H4 (cell line): Measurements from ENCODE around the gene C3orf14.

DNA sequence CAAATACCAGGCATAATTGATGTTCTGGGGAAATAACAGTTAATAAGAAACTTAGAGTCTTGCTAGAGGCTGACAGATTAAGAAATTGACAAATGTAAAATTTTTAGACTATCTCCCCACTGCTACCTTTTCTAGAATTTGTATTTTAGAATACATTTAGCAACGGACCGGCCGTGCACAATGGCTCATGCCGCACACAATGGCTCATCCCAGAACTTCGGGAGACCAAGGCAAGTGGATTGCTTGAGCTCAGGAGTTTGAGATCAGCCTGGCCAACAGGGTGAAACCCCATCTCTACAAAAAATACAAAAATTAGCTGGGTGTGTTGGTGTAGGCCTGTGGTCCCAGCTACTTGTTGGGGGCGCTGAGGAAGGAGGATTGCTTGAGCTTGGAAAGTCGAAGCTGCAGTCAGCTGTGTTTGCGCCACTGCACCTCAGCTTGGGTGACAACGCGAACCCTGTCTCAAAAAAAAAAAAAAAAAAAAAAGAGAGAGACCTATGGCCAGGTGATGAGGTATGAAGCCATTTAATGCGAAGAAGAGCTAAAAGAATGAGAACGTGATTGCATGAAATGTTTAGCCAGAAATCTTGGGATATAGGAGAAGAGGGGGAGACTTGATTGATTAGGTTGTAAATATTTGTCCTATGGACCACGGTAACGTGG, 318.9 kb downstream of the PTPRG start:
- RAMPAGE, long total RNA, result no peak

DNA sequence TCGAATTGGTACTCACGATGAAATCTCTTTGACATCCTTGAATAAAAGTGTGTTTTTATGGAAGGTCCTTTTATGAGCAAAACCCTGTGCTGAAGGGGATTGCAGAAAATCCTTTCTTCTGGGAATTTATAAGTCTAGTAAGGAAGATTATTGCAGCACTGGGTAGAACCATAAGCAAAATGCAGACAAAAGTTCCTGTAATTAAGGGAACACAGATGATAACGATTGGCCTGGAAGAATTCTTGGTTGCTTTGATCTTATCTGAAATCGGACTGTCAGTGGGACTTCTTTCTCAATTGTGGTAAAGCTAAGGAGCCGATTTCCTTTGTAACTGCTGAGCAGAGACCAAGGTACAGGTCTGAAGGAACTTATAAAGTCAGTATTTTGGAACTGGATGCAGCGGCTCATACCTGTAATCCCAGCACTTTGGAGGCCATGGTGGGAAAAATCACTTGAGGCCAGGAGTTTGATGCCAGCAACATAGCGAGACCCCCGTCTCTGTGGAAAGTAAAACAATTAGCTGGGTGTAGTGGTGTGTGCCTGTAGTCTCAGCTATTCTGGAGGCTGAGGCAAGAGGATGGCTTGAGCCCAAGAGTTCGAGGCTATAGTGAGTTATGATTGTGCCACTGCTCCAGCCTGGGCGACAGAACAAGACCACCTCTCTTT, 346.2 kb downstream of the PTPRG start:
- RAMPAGE, long total RNA, result no peak

GRCh38 chr3:61923975-61924587, 362.7 kb downstream of the PTPRG start:
- RAMPAGE, long total RNA, result no peak

DNA sequence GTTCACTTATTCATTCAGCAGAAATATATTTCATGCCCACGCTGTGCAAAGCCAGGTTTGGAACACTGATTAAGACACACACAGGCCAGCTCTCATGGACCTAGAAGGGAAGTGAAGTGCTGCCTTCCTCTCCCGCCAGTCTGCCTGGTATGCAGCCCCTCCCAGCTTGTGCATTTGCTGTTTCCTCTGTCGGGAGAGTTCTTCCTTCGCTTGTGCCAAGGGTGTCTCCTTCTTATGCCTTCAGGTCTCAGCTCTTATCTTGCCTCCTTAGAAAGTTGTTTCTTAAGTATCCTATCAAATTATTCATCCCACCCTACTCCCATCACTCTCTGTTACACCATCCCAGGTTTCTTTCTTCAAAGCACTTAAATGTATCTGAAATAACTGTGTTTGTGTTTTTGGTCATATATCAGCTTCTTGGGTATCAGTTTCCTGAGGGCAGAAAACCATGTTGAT, 184.5 kb upstream of the C3orf14 start:
- RAMPAGE, long total RNA, result no peak

DNA sequence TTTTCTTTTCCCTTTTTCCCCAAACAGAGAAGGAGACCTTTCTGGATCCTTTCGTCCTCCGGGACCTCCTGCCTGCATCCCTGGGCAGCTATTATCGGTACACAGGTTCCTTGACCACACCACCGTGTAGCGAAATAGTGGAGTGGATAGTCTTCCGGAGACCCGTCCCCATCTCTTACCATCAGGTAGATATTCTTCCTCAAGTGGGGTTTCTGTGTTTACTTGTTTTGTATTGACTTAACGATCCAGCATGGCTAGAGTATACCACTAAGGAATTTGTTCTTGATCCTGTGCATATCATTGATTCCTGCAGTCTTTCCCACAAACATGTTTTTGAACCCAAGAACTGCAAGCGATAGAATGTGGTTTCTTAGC, 161.8 kb upstream of the C3orf14 start:
- RAMPAGE, long total RNA, result no peak

DNA sequence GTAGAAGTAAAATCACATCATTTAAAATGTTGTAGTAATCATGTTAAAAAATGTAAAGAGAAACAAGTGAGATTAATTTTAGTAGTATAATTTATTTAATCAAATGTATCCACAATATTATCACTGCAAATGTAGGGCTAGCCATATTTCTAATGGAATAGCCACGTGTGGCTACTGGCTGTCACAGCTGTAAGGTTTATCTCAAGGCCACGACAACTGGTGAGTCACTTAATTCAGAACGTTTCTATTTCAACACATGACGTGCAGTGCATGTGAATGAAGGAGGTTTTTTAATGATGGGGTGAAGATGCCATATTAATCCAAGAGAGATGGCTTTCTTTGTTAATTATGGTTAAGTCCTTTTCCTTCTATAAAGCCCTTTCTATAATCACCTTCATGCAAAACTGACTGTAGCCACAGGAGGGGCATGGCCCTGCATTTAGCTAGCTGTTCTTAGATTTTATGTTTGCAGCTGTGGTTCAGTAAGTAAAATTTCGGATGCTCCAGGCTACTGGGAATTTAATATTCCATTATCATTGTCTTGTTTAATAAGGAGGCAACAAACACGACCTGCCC, 157.4 kb upstream of the C3orf14 start:
- RAMPAGE, long total RNA, result no peak

DNA sequence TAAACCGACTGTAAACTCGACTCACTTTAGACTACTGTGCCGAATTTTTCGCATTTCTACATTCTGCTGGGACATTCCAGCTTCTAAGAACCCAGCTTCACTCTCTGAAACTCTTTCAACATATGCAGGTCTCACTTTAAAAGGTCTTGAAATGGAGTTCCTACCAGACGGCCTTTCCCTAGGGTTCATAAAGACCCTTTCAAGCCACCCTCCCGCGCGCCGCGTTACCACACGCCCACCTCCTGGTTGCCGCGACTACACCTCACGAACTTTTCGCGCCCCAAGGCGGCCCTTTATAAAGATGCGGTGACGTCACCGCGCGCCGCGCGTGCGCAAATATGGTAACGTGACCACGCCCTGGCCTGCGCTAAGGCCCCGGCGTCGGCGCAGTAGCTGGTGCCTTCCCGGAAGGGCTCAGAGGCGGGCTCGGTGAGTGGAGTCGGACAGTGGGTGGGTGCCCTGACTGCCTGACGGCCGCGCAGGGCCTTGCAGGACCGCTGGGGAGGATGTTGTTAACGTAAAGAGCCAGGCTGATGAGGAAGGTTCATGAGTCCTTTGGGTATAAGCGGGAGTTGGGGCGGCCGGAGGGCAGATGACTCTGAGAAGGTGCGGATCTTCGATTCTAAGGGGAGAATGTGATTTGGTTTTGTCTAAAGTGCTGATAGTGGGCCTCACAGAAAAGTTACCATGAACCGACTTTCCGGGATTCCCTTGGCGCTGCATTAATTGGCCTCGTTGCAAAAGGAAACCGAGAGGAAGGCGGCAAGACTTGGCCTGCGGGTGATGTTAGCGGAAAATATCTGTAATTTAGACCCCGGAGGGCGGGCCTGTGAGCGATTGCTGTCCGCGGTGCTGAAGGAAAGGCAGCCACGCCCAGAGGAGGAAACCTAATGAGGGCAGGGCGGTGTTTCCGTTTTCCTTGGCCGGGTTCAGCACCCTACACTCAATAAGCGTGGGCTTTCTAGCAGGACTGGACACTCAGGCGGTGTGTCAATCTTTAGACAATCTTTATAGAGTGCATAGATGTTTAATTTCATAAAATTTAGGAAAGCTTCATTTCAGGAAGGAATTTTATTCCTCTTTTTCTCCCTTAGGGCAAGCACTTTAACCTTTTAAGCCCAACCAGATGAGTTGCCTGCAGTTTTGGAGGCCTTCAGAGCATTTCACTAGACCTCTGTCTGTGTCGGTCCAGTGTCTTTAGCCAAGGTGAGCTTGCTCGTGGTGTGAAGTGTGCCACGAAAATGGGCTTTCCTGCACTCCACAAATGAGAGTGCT, at the start of gene C3orf14:
Gene C3orf14, plus strand, starts transcription at position 396 of the 1,275 bp plus-strand sequence.
- RAMPAGE, long total RNA, result start-site peak on the minus strand centred at position 268 of the sequence, 5 bp wide, 15 reads; start-site peak on the plus strand centred at position 401 of the sequence, 46 bp wide, 192 reads

- RAMPAGE, long total RNA, result no peak
Observed at GRCh38 chr3:63912234-63912332, 48.4 kb downstream of the ATXN7 start.

DNA sequence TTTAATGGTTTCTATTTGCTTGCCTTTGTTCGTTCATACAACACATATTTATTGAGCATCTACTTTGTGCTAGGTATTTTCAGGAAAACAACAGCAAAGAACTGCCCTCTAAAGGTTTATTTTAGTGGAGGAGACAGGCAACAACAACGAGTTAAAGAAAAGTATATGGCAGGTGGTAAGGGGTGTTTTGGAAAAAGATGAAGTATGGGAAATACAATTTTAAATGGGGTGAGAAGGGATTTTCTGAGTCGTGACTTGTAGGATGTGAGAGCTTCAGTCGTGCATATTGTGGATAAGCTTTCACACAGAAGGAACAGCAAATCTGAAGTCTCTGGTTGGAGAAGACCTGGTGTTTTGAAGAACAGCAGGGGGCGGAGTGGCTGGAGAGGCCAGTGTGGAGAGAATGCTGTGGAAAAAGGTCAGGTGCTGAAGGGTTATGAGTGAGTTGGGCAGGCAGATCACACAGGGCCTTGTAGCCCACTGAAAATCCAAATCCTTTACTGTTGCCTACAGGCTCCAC, 62.5 kb downstream of the ATXN7 start:
- RAMPAGE, long total RNA, result no peak

- RAMPAGE, long total RNA, result no peak
Observed at GRCh38 chr3:63953044-63953682, 70.1 kb downstream of the PSMD6 start.

DNA sequence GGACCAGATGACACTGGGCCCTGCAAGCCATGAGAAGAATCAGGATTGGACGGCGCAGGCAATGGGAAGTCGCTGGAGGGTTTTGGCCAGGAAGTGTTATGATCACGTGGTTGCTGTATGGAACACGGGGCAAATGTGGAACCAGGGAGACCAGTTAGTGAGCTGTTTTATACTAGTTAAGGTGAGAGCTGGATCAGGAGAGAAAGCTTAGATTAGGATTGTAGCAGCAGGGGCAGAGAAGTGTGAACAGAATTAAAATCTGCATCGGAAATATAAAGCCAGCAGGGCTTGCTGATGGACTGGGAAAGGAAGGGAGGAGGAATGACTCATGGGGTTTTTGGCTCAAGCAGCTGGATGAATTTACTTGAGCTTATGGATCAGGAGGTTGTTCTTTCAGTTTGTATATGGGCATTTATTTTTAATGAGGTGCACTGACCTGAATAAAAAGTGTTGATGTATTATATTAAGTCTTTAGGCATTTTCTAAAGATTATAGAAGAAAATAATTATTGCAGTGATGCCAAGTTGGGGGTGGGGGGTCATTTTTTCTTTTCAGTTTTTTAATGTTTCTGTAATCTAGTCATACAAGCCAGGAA, 62.9 kb downstream of the PSMD6 start:
- RAMPAGE, long total RNA, result no peak

DNA sequence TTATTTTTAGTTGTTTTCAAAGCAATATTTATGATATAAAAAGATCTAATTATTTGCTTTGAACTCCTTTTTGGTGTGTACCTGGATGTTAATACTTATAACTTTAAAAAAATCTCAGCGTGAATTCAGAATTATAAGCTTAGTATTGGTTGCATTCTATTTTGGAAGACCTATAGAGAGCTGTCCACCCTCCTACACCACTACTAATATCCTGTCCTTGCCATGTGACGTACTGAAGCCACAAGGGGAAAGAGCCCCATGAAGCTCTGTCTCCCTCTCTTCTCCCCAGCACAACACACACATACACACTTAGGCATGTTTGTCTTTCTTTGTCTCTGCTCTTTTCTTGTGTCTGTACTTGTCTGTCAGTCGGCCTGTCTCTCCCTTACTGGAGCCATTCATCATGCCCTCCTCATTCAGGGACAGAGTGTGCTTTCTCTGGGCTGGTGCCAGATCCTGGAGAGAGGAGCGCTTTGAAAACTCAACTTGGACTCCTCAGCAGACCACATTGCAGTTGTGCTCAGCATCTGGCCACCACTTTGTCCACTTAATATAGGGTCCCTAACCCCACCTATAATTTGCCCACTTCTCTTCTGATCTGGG, 47.6 kb downstream of the PSMD6 start:
- RAMPAGE, long total RNA, result no peak

GRCh38 chr3:63999334-64000210, 23.7 kb downstream of the PSMD6 start:
- RAMPAGE, long total RNA, result no peak

DNA sequence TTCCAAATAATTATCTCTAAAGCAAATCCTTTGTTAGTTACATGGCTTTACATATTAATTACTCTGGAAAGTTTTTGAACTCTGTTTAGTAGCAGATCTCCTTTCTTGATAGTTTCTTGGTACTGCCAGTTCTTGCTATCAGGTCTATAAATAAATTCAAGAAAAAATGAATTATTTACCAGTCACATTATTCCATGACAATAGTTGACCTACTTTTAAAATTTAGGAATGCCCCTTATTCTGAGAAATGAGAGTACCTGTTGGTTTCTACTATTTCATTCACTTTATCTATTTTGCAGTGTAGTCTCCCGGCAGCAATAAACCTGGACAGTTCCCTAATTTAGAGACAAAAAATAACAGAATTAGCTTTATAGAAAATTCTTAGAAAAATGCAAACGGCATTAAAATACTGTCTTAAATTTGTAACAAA, 12.7 kb downstream of the PSMD6 start:
- RAMPAGE, long total RNA, result no peak

GRCh38 chr3:64022180-64022906, 951 bp downstream of the PSMD6 start:
- RAMPAGE, long total RNA, result no peak

DNA sequence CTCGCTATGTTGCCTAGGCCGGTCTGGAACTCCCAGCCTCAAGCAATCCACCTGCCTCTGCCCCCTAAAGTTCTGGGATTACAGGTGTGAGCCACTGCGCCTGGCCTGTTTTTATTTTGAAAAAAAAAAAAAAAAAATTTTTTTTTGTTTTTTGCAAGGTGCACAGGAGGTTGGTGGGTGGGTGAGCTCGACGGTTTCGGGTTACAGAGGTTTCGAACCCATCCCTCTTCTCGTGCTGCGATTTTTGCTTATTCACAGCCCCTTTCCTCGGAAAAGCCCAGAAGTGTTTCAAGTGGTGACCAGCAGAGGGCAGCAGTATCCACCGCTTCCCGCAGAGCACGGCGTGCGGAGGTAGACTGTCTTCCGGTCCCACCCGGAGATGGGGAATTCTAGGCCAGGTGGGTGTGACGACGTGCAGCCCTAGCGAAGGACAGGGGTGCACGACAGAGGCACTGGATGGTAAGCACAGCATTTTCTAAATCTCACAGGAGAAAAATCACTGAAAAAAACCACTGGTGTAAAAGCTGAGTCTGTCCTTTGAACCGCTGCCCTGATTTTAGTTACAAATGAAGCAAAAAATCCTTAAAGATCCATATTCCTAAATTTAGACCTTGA, 7.4 kb upstream of the PSMD6 start:
- RAMPAGE, long total RNA, result no peak

DNA sequence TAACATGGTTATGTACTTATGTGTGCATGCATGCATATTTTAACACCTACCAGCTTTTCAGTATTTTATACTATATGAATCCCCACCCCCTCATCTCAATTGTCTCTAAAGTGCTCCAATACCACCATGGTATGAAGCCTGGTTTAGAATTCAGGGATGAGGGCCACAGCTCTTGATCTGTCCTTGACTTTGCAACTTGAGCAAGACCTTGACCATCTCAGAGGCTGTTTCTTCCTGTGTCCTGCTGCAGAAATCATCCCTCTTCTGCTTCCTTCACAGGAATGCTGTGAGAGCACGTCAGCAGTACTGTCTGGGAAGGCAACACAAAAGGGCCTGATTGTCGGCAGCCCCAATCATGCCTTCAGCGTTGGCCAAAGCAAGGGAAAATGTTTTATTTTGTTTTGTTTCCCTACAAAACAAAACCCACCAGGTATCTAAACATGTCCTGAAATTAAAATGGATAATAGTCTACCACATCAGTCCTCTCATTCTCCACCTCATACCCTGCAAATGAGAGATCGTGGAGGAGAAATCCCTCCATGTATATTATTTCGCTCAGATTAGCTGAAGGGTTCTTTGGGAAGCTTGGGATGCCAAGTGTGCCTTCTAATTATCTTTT, 16.3 kb upstream of the PRICKLE2 start:
- RAMPAGE, long total RNA, result no peak

DNA sequence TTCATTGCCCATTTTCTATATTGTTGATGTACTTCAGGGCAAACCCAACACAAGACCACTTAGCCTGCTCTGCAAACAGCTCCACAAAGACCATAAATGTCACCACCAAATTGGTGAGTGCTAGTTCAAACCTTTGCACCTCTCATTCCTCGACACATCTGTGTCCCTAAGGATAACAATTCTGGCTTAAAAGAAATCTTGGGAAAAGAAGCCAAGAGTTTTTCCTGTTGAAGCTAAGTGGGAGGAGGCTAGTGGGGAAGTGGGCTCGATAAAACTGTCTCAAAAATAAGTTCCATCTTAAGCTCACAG, 40.3 kb upstream of the PRICKLE2 start:
- RAMPAGE, long total RNA, result no peak

DNA sequence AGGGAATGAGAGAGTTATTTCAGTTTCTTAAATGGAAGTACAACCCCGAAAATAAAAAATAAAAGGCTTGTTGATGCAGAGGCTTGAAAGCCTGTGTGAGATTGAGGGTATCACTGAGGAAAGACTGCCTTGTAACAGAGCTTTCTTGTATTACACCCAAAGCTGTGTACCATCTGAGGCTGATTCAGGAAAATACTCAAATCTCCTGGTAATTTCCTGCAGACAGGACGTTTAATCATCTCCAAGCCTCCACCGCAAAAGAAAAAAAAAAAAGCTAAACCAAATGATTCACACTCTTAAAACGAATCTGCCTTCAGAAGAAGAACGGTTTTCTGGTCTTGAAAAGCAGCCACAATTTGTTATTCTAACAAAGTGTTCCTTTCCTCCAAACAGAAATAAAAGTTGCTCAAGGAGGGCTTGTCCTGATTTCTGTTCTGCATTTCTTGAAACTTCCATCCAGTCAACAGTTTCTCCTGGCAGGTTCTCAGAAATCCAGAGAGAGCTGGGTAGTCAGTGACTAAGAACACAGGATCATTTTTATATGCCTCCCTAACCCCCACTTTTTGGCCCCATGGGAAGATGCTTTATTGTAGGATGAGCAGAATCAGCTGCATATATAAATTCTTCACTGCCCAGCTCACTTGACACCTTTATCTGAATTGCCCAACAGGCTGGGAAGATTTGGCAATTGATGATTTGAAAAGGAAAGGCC, 40.8 kb upstream of the PRICKLE2 start:
- RAMPAGE, long total RNA, result no peak

DNA sequence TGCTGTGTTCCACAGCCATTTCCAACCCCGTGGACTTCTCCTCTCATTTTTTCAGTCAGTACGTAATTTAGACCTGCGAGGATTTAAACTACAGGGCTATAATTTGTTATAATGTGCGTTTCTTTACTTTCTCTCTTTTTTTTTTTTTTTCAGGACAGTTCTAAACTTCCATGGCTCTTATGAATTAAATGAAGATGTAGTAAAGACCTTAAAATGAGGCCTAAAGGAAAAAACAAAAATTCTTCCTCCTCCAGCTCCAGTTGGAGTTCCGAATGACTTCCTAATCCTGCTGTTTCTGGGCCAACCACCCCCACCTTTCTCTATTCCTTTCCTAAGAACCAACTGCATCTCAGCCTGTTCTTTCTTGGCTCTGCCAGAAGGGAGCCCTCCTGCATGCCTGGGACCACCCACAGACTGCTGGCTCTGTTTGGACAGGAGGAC, 115.8 kb upstream of the PRICKLE2 start:
- RAMPAGE, long total RNA, result no peak